ENCODE measurements around the genes PCDH12 and NDFIP1.

DNA sequence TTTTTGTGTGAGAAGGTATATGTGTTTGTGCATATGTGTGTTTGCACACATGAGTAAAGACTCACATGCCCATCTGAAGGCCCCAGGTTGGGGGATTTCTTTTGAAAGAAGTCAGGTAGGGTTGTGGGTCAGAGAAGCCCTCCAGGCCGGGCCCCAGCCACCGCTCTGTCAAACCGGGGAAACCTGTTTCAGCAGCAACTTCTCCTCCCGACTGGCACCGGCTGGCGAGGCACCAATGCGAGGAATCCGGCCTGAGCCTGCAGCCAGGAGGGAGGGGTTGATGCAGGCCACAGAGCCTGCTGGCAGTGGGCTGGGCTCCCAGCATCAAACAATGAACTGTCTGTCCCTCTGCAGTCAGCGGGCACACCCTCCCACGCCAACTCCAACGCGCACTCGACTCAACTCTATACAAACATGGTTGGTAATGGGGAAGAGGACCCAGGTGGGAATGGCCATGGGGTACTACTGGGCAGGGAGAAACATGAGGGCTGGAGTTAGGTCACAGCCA is 12.1 kb downstream of the PCDH1 start:
- PRO-cap, 2 experiments: peak in 1 of 2 experiments; most common plus-strand start position 331 of the sequence (in 1); most common minus-strand start position 213 of the sequence (in 1)

DNA sequence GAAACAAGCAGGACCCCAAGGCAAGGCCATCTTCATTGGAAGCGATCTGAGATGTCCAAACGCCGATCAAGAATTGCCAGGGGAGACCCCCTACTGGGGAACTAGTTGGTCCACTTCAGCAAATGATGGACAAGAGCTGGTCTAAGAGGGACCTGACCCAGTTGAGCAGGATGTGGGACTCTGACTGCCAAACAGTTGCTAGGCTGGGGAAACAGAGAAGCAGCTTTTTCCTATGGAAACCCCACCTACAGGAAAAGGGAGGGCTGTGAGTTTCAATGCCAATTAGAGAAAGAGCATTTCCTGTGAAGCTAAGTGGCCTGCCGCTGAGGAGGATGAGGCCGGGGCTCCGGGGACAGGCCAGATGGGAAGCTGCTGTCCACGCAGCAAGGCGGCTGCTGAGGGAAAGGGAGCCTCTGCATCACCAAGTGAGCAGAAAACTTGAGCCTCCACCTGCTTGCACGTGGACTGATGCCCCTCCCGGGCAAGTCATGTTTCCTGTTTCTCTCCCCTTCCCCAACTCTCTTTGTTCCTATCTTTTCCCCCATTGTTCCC is at the start of gene PCDH12:
Gene PCDH12 (minus strand): TSS at position 202 of the 552 bp plus-strand sequence.
- PRO-cap, 2 experiments: no peak in any of the 2 experiments

DNA sequence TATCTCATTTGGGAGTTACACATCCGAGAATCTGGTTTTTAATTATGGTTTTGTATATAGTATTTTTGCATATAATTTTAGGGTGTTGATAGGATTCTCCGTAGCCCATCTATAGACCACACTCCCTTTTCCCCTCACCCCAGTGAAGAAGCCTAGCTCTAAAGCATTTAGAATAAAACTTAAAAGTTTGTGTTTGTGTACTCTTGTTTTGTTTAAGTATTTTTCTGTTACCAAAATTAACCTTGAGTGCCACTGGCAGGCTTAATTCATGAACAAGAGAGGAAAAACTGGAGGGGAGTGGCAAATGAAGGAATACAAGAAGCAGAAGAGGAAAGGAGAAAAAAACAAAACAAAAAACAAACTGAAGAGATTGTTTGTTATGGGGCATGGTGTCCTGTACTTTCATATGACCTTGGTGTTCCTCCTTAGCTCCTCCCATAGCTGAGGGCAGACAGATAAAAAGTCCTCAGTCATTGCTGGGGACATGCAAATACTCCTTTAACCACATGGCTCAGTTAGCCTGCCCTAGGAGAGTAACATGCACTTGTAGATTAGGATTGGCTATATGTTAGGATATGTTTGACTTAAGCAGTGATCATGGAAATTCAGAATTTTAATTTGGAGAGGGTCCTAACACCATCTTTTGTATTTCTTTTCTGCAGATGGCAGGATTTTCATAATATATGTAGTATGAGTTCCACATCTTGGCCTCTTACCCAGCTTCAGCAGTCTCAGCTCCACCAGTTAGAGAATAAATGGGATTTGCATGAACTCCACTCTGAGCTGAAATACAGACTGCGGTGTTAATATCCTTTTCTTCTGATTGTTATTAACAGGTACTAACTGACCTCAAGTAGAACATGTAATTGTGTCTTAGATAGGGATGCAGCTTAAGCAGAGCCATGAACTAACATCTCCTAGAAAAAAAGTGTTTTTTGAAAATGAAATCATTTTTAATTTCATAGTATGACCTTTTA is 1.4 kb downstream of the RNF14 start:
- PRO-cap, 2 experiments: no peak in any of the 2 experiments

DNA sequence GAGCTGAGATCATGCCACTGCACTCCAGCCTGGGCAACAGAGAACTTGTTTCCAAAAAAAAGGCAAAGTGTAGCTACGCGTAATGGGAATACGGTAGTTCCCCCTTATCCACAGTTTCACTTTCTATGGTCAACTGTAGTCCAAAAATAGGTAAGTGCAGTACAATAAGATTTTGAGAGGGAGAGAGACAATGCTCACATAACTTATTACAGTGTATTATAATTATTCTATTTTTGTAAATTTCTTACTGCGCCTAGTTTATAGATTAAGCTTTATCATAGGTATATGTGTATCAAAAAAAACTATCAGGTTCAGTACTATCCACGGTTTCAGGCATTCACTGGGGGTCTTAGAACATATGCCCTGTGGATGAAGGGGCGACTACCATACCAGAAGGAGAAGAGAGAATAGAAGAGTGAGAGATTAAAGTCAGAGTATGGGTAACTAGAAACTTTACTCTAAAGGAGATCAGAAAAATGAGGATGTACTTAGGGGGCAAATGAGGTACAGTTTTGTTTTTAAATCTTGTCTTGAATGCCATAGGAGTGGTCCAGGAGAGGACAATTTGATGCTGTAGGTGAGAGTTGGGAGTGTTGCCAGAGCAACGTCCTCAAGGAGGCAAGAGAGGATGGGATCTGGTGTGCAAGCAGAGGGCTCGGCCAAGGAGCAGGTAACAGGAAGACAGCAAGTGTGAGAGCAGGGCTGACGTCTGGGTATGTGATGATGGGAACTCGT is 15.8 kb downstream of the GNPDA1 start:
- PRO-cap, 2 experiments: no peak in any of the 2 experiments

DNA sequence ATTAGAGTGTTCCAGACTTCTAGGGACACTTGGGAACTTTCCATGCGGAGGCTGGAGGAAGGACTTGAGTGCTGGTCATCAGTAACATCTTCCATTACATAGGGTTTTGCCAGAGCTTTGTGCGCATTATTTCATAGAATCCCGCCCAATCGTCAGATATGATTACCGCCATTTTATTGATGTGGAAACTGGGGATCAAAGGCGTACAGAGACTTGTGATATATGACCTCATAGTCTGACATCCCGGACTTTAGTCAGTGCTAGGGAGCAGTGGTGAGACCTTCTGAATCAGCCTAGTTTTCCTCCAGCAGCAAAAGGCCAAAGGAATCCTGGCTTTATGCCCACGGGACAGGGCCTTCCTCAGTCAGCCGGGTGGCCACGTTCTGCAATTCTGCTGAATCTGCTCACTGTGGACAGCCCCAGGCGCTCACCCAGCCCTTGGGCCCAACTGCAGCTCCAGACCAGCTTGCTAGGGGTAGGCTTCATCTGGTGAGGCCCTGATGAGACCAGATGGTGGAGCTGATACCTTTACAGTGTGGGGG is 1.2 kb upstream of the GNPDA1 start:
- PRO-cap, 2 experiments: no peak in any of the 2 experiments

GRCh38 chr5:142108719-142109747 is at the start of gene NDFIP1:
Gene NDFIP1, plus strand, starts transcription at chr5:142108779.
- PRO-cap, 2 experiments: peak in 2 of 2 experiments; most common plus-strand start chr5:142108800 (in 2)

DNA sequence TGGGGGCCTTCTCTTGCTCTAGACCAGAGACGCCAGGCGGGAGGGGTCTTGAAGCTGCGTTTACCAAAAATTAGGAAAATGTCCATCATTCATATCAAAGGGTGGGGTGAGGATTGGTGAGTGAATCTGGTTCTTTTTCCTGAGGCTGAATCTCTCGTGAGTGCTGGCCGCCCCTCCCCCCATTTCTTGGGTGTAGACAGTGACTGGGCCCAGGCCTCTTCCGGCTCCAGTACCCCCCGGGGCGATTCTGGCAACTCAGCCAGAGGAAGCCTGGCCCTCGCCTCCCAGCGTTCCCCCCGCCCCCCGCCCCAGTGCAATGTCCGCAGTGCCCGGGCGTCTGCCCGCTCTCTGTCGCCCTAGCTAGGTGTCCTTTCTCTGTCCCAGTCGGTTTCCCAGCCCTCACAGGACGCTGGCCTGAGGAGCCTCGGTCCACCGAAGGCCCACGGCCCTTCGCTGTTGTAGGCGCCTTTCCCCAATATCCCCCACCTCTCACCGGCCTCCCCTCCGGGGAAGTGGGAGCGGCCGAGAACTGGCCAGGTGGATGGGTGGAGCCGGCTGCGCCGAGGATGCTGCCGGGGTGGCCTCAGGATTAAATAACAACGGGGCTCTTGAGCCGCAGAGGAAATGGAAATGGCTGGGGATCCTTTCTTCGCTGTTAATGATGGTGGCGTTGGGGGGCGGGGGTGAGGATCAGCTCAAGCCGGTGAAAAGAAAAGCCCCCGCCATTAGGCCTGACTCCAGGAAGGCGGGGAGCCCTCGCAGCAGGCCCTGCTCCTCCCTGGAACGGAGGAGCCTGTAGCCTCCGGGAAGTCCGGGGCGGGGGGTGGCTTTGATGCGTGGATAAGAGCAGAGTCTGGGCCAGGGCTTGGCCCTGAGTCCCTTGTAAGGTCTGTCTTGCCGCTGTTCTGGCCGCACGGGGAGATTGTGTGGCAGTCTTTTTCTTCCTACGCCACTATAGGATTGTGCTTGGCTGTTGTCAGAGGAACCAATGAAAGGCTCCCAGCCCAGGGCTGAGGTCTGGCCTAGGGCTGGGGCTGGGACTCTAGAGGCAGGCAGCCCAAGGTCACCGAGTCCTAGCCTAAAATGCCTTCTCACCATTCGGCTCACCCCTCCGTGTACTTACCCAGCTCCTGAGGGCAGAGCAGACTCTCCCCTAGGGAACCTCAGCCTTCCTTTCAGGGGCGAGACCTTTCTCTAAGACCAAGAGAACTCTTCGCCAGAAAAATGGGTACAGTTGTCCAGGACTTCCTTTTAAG is 1.2 kb upstream of the SPRY4 start:
- PRO-cap, 2 experiments: no peak in any of the 2 experiments

DNA sequence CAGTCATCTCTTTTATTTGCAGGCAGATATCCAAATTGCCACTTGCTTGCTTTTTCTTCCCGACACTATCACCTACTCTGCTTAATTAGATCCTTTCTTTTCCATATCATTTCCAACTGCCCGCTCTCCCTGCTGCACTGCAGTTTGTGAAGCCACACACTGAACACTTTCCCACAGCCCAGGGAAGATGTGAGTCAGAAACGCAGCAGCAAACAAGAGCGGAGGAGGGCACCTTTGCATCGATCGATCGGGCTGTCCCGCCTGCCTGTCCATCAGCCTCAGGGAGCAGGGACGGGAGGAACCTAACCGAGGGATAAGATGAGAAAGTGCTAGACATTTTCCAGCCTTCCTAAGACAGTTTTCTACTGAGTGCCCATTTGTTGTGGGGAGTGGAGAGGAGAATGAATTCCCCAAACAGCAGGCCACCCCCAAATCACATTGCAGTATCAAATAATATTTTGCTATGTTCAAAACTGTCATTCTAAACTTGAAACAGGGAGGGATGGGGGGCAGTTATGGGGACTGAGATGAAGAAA is 36.0 kb upstream of the SPRY4 start:
- PRO-cap, 2 experiments: no peak in any of the 2 experiments

- PRO-cap, 2 experiments: no peak in any of the 2 experiments
Observed at GRCh38 chr5:142521931-142522230, 164.0 kb downstream of the FGF1 start.

DNA sequence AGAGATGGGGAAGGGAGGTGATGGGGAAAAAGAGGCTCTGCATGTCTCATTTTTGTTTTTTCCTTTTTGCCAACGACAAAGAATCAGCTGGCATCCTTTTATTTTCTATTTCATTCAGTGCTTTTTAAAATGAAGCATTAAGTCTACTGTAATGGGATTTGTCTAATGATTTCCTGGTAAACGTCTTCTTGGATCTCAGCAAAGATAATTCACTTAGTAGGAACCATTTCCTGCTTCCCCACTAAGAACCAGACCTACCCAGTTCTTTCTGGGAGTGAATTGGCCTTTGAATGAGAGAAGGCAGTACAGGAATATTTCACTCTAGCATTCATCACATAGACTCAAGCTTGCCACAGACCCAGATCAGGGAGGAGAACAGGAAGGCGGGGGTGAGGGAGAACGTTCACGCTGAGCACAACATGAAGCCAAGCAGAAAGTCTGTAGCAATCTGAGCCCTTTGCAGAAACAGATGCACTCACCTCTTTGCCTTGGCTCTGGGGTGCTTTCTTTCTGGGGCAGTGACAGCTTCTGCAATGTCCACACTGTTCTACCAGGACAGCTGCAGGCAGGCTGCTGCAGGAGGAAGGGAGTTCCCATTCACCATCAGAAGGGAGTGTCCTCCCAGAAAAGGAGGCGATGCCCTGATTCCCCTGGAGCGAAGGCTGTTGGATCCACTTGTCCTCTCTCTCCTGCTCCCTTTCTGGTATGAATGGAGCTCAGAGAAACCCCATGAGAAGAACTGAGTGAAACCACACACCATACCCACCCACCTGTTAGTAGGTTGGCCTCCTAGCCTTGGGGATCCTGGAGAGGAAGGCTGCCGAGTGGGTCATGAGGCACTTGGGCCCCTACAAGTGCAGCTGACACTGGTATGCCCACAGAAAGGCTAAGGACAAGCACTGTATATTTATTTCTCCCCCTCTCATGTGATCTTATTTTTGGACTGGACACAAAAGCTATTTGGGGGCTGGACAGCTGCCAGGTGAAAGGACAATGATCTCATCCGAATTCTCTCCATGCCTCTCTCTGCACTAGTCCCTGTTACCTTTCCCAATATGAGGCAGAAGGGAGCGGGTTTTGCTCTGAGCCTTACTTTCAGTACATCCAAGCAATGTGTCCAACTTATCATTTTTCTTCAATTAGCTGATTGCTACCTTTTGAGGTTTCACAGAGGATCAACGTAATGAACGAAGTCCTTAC is 11.7 kb upstream of the FGF1 start:
- PRO-cap, 2 experiments: no peak in any of the 2 experiments

DNA sequence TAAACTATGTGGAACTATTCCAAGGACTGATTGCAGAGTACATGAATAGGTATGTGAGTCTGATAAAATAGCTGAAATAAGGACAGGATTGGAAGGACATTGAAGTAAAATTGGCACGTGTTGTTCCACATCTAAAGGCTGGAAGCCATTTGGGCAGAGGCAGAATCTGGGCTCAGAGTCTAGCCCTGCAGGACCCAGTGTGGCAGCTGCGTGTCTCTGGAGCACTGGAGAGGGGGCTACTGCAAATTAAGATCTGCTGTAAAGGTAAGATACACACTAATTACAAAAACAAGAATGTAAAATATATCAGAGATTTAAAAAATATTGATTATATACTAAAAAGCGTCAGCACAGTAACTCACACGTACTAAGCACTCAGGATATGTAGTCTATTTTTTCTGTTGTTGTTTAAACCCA is 30.2 kb upstream of the FGF1 start:
- PRO-cap, 2 experiments: no peak in any of the 2 experiments

DNA sequence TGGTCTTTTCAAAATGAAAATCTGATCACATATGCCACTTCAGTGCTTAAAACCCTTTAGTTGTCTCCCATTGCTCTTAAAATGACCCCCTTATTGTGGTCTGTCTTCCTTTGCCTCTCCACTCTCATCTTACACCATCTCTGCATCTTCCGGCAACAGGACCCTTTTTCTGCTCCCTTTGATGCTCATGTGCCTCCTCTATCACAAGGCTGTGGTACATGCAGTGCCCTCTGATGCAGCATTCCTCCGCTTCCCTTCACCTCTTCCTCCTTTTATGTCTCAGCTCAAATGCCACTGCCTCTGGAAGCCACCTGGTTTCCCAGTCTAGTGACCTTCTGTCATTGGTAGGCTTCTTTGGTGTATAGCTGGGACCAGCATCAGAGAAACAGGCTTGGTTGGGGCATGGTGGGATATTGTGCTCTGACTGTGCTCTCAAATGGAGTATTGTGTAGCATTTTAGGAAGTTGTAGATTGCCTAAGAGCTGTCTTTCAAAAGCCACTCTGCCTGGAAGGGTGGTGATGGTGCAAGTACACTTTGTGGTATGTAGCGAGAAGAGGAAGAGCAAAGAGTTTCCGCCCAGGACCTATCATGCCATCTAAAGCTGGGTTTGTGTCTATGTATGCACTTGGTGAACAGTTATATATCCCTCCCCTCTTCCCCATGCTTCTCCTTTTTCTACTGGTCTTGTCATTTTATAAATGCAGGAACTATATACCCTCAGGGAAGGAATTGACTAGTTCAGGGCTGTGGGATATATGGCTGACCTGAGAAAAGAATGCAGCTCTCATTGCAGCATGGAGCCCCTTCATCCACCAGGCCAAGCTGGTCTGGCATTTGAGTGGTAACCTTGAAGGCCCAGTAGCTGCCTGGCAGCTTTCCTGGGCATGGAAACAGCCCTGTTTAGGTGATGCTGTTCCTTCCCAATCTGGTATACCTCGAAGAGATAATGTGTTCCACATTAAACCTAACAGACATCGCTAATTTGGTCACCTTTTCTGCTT is 28.2 kb downstream of the ARHGAP26 start:
- PRO-cap, 2 experiments: no peak in any of the 2 experiments

- PRO-cap, 2 experiments: no peak in any of the 2 experiments
Observed at GRCh38 chr5:142813794-142814723, 43.9 kb downstream of the ARHGAP26 start.

DNA sequence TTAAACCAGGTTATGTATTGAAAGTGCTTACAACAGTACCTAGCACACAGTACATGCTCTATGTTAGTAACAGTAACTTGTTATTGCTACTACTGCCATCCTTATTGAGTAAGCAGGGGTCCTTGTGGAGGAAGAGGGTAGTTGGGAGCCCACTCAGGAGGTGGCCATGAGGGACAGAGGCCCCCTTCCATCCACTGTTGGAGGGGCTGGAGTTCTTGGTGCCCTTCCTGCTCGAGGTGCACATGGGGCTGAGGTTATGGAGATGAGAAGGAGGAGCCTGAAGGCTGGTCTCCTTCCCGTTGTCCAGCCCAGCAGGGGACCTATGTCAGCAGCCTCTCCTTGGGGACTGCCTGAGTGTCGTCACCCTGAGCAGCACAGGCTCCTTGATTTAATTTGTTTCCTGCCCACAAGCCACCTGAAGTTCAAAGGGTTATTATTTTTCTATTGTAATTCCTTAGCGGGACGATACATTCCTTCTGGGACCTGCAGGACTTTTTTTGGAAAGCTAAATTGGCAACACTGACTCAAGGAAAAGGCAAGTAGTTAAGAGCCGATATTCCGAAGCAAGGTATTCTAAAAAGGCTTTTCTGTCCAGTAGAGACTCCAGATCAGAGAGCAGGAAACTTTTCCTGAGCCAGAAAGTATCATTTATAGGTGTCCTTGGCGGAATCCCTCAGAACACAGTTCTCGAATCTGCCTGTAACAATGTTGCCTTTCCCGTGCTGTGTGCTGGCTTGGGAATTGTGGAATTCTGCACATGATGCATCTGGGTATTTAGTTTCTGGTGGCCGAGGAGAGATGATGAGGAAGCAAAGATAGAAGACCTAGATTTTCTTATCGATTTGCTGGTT is 55.2 kb downstream of the ARHGAP26 start:
- PRO-cap, 2 experiments: no peak in any of the 2 experiments

DNA sequence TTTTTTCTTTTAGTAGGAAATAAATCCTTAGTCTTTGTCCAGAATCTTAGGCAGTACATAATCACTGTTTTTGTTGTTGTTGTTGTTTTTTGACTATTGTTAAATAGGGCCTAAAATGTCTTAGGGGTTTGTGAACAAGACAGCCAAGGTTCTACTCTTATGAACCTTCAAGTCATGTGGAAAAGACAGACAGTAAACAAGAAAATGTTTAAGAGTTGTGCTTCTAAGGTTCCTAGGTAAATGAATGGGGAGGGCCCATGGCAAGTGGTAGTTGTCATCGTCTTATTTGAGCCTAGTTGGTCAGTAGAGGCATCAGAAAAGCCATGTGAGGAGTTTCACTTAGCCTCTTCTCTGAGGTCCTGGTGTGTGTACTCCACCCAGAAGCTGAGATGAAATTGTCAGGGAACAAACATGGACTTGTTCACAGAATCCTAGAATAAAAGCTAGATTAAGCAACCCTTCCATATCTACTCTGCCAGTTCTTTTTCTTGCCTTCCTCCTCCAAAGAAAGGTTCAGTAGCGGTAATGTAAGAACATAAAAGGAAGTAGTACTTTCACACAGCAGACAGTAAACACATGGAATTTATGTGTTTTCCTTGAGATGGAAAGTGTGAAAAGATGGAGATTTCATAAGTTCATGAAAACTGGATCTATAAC is 70.3 kb downstream of the ARHGAP26 start:
- PRO-cap, 2 experiments: no peak in any of the 2 experiments

DNA sequence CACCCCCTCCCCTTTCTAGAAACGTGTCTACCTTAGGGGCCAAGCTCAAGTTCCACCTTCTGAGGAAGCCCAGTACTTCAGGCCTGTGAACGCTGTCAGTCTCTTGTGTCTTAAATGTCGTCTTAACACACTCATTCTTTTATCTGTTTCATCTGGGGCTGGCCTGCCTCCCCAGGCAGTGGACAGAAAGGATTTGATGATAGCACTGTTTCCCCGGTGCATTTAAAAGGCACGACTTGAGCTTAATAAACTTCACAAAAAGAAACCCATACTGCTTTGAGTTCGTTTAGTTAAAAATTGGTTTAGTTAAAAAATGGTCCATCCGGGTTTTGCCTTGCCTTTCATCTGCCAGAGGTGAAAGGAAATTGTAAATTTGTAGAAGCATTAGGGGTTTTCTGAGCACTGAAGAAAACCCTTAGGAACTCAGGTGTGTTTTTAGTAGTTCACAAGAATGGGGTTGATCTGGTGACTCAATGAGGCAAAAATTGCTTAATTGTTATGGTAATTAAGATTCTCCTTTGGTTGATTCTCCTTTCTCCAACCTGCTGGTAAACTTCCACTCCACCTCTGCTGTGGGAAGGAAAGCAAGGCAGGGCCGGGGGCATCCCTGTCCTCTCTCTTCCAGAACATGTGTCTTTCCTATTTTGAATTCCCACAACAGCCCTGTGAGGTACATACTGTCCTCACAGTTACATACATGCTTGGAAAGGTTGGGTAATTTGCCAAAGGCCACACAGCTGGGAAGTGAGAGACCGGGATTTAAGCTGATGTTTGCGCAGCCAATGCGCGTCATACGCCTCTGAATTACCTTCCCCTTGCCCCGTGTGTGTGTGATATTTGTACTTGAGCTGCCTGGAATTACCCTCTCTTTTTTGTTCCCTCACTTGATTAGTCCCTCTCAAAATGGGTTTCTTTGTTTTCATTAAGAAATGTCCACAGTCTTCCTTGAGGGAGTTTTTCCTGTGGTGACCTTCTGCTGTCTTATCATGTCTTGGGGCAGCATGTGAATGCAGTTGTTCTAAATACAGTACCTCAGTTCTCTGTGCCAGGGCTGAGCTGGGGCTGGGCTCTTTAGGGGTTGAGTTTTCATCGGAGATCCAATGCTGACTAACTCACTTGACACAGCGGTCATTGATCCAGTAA is 94.3 kb downstream of the ARHGAP26 start:
- PRO-cap, 2 experiments: no peak in any of the 2 experiments

DNA sequence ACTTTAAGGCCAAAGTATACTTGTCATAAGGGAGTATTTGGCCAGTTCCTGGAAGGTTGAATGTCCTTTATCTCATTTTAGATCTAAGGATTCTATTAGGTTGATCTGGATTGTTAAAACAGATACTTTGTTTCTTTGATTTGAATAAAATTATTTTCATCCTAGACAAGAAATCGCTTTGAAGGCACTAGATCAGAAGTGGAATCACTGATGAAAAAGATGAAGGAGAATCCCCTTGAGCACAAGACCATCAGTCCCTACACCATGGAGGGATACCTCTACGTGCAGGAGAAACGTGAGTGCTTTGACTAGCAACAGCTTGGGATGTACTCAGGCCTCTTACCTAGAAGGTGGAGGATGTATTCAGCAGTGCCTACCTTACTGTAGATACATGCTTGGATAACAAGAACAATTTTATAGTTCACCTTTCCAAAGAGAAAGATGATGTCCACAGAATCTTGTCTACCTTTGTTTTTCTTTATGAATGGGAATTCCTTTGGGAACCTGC is 133.3 kb downstream of the ARHGAP26 start:
- PRO-cap, 2 experiments: no peak in any of the 2 experiments

GRCh38 chr5:142912372-142912916 is 142.3 kb downstream of the ARHGAP26 start:
- PRO-cap, 2 experiments: no peak in any of the 2 experiments

GRCh38 chr5:142969572-142970066 is 199.4 kb downstream of the ARHGAP26 start:
- PRO-cap, 2 experiments: no peak in any of the 2 experiments

DNA sequence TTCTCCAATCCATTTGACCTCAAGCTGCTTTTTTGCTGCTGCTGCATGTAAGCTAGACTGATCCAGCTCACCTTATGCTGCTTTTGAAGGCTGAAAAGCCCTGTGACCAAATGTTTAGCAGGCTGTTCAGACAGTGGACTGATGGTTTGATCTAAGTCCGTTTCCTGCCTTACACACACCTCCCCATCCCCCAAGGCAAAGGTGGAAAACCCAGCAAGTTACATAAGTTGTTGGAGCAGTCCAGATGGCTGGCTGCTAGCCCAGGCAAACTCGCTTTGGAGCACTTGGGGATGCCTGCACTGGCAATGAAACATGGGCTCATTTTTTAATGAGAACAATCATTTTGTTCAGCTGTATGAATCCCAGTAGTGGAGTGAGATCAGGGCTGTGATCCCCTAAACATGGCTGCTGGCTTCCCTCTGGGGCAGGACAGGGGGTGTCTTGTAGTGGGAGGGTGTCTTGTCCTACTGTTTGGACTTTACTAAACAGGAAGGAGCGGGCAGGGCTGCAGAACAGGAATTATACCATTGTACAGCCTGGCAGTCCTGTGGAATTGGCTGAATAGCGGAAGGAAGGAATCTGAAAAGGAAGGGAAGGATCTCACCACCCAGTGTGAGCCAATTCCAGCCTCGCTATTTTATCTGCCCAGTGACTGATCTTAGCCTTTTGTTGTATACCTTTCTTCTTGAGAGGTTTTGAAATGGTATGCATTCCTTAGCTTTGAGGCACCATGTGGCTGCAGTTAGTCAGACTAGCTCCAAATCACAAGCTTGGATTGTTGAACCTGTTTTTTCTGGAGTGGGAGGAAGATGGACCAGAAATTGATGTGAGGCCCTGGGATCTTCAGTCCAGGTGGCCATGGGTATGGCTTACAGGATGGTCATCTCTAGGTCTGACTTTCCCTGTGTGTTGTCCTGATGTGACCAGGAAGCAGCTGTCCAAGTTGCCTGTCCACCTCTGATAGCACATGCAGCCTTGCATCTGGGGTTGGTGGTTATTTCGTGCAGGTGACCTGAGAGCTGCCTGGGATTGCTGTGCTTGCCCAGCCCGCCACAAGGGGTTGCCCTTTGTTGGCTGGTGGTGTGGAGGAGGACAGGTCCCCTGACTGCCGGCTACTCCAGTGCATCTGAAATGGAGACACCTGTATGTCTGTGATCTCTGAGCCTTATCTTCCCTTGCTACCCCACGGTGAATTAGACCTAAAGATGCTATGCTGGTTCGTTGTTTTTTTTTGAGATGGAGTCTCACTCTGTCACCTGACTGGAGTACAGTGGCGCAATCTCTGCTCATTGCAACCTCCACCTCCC is 212.3 kb downstream of the ARHGAP26 start:
- PRO-cap, 2 experiments: no peak in any of the 2 experiments

All from Metastatic Liver Carcinoma in the Adrenal Gland (tissue), 2 donors.